ENCODE measurements around the gene DGKB.

- RRBS, 2 experiments, result no CpG with 5 or more reads among the region's 17 CpGs
CAGE:
- cytosol, long polyA minus RNA, result no peak
- cytosol, long polyA plus RNA, result no peak
- long polyA plus RNA, result no peak
- nucleus, long polyA minus RNA, result no peak
- nucleus, long polyA plus RNA, result no peak
These were observed 165.0 kb upstream of the CCZ1B start for GRCh38 chr7:6990831-6991686.

- RRBS, 2 experiments, result no CpG with 5 or more reads among the region's 4 CpGs
CAGE:
- cytosol, long polyA minus RNA, result no peak
- cytosol, long polyA plus RNA, result no peak
- long polyA plus RNA, result no peak
- nucleus, long polyA minus RNA, result no peak
- nucleus, long polyA plus RNA, result no peak
These were observed 111.5 kb upstream of the GLCCI1 start for GRCh38 chr7:7857076-7857580.

GRCh38 chr7:8133973-8134958 is 127.7 kb downstream of the ICA1 start:
- RRBS, 2 experiments, result no CpG with 5 or more reads among the region's 11 CpGs
CAGE:
- cytosol, long polyA minus RNA, result no peak
- cytosol, long polyA plus RNA, result no peak
- long polyA plus RNA, result no peak
- nucleus, long polyA minus RNA, result no peak
- nucleus, long polyA plus RNA, result no peak

GRCh38 chr7:8176097-8177138 is 85.5 kb downstream of the ICA1 start:
- RRBS, 2 experiments, result no CpG with 5 or more reads among the region's 13 CpGs
CAGE:
- cytosol, long polyA minus RNA, result no peak
- cytosol, long polyA plus RNA, result no peak
- long polyA plus RNA, result no peak
- nucleus, long polyA minus RNA, result no peak
- nucleus, long polyA plus RNA, result no peak

DNA sequence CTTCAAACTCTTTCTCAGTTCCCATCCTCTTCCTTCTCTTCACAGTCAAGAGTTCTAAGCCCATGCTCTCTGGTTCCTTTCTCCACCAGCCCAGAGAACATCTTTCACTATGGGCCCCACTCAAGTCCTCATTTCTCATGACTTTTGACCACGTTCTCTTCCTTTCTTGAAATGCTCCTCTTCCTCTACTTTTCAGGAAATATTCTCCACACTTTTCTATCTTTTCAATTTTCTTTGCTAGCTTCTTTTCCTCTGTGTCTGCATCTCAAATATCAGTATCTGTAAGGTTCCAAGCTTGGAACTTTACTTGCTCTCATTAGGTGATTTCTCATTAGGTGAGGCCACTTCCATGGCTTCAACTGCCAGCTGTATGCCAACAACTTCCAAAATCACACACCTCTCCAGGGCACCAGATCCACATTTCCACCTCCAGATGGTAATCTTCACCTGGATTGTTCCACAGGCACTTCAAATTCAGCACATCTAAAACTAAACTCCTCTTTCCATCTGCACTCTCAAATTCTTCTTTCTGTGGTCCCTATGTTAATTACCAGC is 6.7 kb downstream of the ICA1 start:
- RRBS, 2 experiments, result no CpG with 5 or more reads among the region's 1 CpG
CAGE:
- cytosol, long polyA minus RNA, result no peak
- cytosol, long polyA plus RNA, result no peak
- long polyA plus RNA, result no peak
- nucleus, long polyA minus RNA, result no peak
- nucleus, long polyA plus RNA, result no peak

GRCh38 chr7:8433878-8434791 is 726 bp downstream of the NXPH1 start:
- RRBS, 2 experiments, result 43 to 54% methylated on average over 16 to 20 of the region's 67 CpGs
CAGE:
- cytosol, long polyA minus RNA, result no peak
- cytosol, long polyA plus RNA, result no peak
- long polyA plus RNA, result no peak
- nucleus, long polyA minus RNA, result no peak
- nucleus, long polyA plus RNA, result no peak

- RRBS, 2 experiments, result no CpG with 5 or more reads among the region's 9 CpGs
CAGE:
- cytosol, long polyA minus RNA, result no peak
- cytosol, long polyA plus RNA, result no peak
- long polyA plus RNA, result no peak
- nucleus, long polyA minus RNA, result no peak
- nucleus, long polyA plus RNA, result no peak
These were observed 329.6 kb downstream of the NXPH1 start for GRCh38 chr7:8762859-8763495.

DNA sequence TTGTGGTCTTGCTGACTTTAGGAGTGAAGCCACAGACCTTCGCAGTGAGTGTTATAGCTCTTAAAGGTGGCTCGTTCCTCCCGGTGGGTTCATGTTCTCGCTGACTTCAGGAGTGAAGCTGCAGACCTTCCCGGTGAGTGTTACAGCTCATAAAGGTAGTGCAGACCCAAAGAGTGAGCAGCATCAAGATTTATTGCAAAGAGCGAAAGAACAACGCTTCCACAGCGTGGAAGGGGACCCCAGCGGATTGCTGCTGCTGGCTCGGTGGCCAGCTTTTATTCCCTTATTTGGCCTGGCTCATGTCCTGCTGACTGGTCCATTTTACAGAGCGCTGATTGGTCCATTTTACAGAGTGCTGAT is 1067.6 kb downstream of the NDUFA4 start:
- RRBS, 2 experiments, result 78 to 83% methylated on average over 2 of the region's 11 CpGs
CAGE:
- cytosol, long polyA minus RNA, result no peak
- cytosol, long polyA plus RNA, result no peak
- long polyA plus RNA, result no peak
- nucleus, long polyA minus RNA, result no peak
- nucleus, long polyA plus RNA, result no peak

- RRBS, 2 experiments, result no CpG with 5 or more reads among the region's 3 CpGs
CAGE:
- cytosol, long polyA minus RNA, result no peak
- cytosol, long polyA plus RNA, result no peak
- long polyA plus RNA, result no peak
- nucleus, long polyA minus RNA, result no peak
- nucleus, long polyA plus RNA, result no peak
These were observed 49.0 kb downstream of the PHF14 start for GRCh38 chr7:11022769-11023003.

DNA sequence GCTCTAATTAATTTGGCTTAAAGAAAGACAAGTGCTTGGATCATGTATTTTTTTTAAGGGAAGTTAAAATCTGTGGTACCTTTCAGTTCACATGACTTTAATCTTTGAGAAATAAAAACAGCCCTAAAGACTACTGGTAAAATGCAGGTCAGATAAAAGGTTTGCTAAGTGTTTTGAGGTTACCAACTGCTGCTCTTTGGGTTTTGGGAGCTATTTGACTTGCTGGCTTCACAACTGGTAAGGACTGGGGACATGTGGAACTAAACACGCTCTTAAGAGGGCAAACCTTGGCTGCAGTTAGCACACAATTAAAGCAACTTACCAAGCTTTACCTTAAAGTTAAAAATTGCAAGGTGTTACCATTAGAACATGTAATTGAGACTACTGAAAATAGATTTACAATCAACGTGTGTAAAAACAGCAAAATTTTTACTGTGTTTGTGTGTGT is 220.2 kb downstream of the PHF14 start:
- RRBS, 2 experiments, result no CpG with 5 or more reads among the region's 2 CpGs
CAGE:
- cytosol, long polyA minus RNA, result no peak
- cytosol, long polyA plus RNA, result no peak
- long polyA plus RNA, result no peak
- nucleus, long polyA minus RNA, result no peak
- nucleus, long polyA plus RNA, result no peak

GRCh38 chr7:11195322-11195840 is 221.7 kb downstream of the PHF14 start:
- RRBS, 2 experiments, result no CpG with 5 or more reads among the region's 4 CpGs
CAGE:
- cytosol, long polyA minus RNA, result no peak
- cytosol, long polyA plus RNA, result no peak
- long polyA plus RNA, result no peak
- nucleus, long polyA minus RNA, result no peak
- nucleus, long polyA plus RNA, result no peak

DNA sequence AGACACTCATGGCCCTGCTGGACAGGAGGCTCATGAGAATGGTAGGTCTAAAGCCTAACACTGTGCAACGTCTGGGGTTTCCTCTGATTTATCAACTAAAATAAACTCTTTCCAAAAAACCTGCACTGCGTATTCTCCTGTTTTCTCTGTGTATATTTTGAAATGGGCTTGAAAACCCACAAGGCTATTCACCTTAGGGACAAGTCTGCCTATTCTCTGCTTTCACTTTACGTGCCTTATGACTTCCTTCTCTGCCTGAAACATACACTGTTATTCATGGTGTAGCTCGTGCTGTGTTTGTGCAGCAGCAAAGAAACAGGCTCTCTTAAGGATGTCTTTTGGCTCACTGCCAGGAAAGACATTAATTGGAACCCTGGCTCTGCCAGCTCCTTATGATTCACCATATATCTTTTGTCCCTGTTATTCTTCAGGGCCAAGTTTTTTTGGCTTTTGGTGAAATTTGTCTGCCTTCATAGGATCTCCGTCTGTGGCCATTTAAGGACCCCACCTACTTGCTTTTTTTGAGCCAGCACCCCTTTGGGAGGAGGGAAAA is 92.4 kb downstream of the TMEM106B start:
- RRBS, 2 experiments, result no CpG with 5 or more reads among the region's 5 CpGs
CAGE:
- cytosol, long polyA minus RNA, result no peak
- cytosol, long polyA plus RNA, result no peak
- long polyA plus RNA, result no peak
- nucleus, long polyA minus RNA, result no peak
- nucleus, long polyA plus RNA, result no peak

DNA sequence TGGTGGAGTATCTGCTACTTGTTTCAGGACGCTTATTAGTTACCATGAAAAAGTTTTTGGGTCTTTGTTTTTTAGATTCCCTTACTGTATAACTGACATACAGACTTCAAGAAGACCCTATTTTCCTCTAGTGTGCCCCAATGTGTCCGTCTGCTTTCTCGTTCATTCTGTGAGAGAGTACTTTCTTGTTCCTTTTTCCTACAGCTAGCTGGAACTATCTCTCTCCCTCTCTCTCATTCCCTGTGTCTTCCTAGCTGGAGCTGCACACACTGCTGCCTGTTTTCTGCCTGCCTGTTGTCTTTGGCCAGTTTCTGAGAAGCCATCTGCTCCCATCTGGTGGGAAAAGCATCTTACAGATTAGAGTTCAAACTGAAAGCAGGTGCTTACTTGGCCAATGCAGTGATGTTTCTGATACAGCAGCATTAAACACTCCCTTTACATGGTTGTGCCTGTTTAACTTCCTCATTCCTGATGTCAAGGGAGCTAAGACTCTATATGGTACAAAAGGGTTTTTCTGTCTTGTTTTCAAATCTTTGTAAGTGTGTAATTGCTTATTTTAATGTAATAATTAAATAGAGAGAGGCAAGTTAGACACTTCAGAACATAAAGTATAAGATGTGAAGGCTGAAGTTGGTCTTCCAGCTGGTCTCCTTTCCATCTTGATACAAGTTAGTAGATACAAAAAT is 49.2 kb upstream of the ARL4A start:
- RRBS, 2 experiments, result no CpG with 5 or more reads among the region's 3 CpGs
CAGE:
- cytosol, long polyA minus RNA, result no peak
- cytosol, long polyA plus RNA, result no peak
- long polyA plus RNA, result no peak
- nucleus, long polyA minus RNA, result no peak
- nucleus, long polyA plus RNA, result no peak

DNA sequence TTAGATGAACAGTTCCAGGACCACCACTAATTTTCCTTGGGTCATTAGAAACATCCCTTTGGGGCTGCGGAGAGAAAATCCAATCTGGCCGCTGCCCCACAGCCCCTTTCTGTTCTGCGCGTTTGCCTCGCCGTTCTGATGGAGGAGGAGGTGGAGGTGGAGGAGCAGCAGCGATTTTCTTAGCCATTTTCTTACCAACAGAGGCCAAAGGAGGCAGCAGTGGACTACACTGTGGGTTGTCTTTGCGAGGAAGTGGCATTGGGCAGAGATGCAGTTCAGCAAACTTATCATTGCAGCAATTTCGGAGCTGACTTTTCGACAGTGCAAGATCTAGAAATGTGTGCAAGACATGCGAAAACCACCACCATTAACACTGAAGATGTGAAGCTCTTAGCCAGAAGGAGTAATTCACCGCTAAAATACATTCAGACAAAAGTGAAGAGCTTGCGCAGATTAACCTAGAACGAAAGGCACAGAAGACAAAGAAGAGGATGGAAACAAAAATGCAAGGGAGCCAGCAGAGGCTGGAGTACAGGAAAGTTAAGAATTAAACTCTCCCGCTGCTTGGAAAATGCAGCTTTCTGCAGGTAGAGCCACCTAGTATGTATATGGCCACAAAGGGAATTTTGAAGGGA is 1.8 kb upstream of the ARL4A start:
- RRBS, 2 experiments, result no CpG with 5 or more reads among the region's 15 CpGs
CAGE:
- cytosol, long polyA minus RNA, result no peak
- cytosol, long polyA plus RNA, result no peak
- long polyA plus RNA, result no peak
- nucleus, long polyA minus RNA, result no peak
- nucleus, long polyA plus RNA, result no peak

- RRBS, 2 experiments, result no CpG with 5 or more reads among the region's 4 CpGs
CAGE:
- cytosol, long polyA minus RNA, result no peak
- cytosol, long polyA plus RNA, result no peak
- long polyA plus RNA, result no peak
- nucleus, long polyA minus RNA, result no peak
- nucleus, long polyA plus RNA, result no peak
These were observed 31.5 kb downstream of the ARL4A start for GRCh38 chr7:12718835-12719516.

- RRBS, 2 experiments, result no CpG with 5 or more reads among the region's 4 CpGs
CAGE:
- cytosol, long polyA minus RNA, result no peak
- cytosol, long polyA plus RNA, result no peak
- long polyA plus RNA, result no peak
- nucleus, long polyA minus RNA, result no peak
- nucleus, long polyA plus RNA, result no peak
These were observed 478.3 kb downstream of the ARL4A start for GRCh38 chr7:13165637-13166285.

DNA sequence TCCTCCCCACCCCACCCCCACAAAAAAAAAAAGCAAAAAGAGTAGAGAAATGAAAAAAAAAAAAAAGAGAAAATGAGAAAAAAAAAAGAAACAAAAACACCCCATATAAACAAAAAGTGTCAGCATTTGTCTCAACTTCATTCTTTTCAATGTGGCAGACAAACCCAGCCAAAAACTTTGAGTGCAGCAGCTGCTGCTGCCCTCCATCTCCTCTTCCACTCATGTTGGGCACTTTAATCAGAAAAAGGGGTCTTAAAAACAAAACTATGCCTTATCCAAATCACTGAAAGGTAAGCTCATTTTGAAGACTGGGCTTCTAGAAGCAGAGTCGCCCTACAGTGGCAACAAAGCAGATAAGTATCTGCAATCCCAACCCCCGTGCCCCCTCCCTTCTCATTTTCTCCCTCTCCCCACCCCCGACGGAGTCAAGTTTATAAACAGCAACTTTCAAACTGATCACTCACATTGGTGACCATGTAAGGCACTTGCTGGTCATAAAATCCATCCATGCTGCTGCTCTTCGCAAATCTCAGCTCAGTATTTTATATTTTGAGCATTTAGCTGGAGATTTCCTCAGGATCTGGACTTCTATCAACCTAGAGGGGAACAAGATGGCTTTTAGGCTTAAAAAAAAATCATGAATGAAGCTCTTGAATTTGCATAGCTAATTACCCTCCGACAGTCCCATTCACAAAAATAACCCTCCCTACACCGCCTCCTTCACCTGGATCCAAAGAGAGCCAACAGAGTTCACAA is 744 bp downstream of the ETV1 start:
- RRBS, 2 experiments, result no CpG with 5 or more reads among the region's 7 CpGs
CAGE:
- cytosol, long polyA minus RNA, result no peak
- cytosol, long polyA plus RNA, result no peak
- long polyA plus RNA, result no peak
- nucleus, long polyA minus RNA, result no peak
- nucleus, long polyA plus RNA, result no peak

DNA sequence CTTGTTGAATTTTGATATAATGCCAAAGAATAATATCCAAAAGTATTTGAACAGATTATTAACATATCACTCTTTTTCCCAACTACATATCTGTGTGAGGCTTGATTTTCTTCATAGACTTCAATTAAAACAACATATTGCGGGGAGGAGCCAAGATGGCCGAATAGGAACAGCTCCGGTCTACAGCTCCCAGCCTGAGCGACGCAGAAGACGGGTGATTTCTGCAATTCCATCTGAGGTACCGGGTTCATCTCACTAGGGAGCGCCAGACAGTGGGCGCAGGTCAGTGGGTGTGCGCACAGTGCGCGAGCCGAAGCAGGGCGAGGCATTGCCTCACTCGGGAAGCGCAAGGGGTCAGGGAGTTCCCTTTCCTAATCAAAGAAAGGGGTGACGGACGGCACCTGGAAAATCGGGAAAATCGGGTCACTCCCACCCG is 323.7 kb upstream of the ETV1 start:
- RRBS, 2 experiments, result no CpG with 5 or more reads among the region's 21 CpGs
CAGE:
- cytosol, long polyA minus RNA, result no peak
- cytosol, long polyA plus RNA, result no peak
- long polyA plus RNA, result no peak
- nucleus, long polyA minus RNA, result no peak
- nucleus, long polyA plus RNA, result no peak

- RRBS, 2 experiments, result 31 to 44% methylated on average over 3 of the region's 17 CpGs
CAGE:
- cytosol, long polyA minus RNA, result no peak
- cytosol, long polyA plus RNA, result no peak
- long polyA plus RNA, result no peak
- nucleus, long polyA minus RNA, result no peak
- nucleus, long polyA plus RNA, result no peak
These were observed at the start of gene DGKB for GRCh38 chr7:14902516-14903059. TSS of gene DGKB (minus strand) at chr7:14902751.

DNA sequence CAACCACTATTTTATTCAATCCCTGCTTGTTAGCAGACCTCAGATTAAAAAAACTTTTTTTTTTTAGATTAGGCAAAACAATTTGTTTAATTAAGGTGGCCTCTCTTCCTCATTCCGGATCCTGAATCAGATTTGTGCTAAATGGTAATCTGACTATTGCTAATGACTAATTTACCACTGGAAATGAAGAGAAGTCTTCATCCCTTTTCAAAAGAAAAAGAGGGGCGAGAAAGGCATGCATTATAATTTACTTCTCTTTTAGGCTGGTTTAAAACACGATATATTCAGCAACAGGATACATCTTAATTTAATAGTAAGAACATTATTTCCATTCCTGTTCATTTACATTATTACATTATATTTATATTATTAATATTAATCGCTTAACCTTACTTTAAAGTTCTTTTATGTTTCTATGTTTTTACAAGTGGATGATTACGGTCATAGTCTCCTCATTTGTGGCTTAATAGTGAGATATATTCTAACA is 39.6 kb upstream of the DGKB start:
- RRBS, 2 experiments, result no CpG with 5 or more reads among the region's 5 CpGs
CAGE:
- cytosol, long polyA minus RNA, result no peak
- cytosol, long polyA plus RNA, result no peak
- long polyA plus RNA, result no peak
- nucleus, long polyA minus RNA, result no peak
- nucleus, long polyA plus RNA, result no peak